Calu3 (cell line): ENCODE results near the genes CCR8 and LYZL4.

GRCh38 chr3:39189591-39189936 lies 2.8 kb downstream of the XIRP1 start:
- PRO-cap, result no peak

DNA sequence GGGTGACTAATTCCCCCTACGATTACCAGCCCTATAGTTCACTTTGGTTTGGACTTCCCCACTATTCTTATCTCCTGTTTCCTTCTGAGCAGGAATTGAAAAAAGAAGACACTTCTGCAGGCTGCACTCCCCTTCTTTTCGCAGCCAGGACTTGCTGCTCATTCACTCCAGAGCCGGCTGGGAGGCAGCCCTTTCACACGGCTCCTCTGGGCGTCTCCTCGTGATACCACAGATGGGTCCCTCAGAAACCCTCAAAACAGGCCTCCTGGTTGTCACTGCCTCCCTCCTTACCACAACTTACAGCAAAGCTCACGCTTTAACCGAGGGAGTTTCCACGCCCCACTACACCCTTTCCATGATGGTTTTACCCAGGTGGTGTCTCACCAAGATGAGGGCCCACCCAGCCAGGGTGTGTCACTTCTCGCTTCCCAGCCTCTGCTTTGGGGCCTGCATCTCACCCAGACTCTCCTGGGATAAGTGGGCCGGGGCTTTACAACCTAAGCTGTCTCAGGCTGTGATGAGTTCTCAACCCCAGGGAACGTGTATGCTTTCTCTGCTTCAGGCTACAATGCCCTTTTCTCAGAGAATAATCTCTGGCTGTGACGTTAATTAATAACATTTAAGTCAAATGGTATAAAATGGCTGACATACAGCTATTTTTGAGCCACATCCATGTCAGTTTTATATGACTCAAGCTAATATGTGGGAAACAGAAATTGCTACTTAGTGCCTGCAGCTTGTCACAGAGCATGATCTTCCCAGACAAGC lies 11.9 kb downstream of the CX3CR1 start:
- PRO-cap, result no peak

DNA sequence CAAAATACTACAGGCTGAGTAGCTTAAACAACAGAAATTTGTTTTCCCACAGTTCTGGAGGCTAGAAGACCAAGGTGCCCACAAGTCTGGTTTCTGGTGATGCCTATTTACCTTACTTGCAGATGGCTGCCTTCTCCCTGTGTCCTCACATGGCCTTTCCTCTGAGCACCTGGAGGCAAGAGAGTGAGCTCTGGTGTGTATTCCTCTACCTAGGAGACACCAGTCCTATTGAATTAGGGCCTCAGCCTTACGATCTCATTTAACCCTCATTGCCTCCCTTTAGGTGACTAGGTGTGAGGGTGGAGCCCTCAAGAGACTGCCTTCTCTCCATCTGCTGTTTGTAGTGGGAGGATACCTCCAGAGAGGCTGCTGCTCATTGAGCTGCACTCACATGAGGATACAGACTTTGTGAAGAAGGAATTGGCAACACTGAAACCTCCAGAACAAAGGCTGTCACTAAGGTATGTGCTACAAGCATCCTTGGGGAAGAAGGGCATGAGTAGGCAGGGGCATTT lies at the start of gene CCR8:
Gene CCR8, plus strand, starts transcription at position 341 of the 515 bp plus-strand sequence.
- PRO-cap, result no peak

- PRO-cap, result no peak
Measured at GRCh38 chr3:39408684-39409295, 2.3 kb downstream of the RPSA start.

GRCh38 chr3:40487312-40487911 lies 10.5 kb downstream of the ZNF619 start:
- PRO-cap, result no peak

- PRO-cap, result no peak
Measured at GRCh38 chr3:40523767-40524020, 1.1 kb upstream of the ZNF621 start.

DNA sequence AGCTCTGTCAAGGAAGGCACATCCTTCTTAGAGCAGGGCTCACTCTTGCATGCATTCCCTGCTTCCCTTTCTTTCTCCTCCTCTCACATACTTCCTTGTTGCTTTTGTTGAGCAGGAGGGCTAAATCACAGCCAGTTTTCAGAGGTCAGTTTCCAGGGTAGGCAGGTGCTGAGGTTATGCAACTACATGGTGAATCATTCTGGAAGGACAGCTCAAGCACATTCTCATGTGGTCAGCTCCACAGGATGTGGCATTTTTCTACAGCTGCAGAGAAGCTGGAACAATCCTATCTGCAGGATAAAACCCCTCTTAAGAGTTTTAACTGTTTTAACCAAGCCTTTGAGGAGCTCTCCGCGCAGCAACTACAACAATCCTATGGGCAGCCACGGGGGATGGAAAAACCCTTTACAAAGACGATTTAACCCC lies 275.7 kb downstream of the ZNF621 start:
- PRO-cap, result unidirectional peak, minus-strand start at position 79 of the sequence

GRCh38 chr3:40847537-40848137 lies 322.9 kb downstream of the ZNF621 start:
- PRO-cap, result no peak

GRCh38 chr3:41230563-41230828 lies 31.2 kb downstream of the CTNNB1 start:
- PRO-cap, result no peak

GRCh38 chr3:41239959-41240389 lies 40.7 kb downstream of the CTNNB1 start:
- PRO-cap, result no peak

DNA sequence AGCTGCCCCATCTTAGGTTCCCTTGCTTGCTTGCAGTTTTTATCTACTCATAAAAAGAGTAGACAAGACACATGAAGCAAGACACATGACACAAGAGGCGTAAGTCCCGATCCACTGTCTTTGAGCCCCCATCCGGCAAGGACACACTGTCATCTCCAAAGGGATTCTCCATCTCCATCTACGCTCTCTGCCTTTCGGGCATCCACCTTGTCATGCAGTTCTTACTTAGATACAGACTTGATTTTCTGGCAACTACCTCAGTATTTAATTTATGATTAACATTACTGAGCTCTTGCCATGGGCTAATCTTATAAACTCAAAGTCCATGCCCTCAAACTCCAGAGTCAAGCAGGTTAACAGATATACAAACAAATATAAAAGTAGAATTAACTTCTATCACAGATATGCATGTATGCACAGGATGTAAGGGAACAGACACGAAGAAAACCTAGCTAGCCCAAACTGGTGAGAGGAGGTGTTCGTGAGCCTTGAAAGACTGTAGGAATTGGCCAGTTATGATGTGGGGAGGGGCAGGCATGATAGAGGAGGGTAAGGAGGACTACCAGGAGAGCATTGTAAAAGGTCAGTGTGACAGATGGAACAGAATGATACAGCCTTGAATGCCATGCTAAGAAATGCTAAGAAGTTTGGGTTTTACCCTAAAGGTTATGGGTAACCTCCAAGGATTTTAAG lies 334.4 kb downstream of the ULK4 start:
- PRO-cap, result no peak

- PRO-cap, result no peak
Measured at GRCh38 chr3:41681271-41682034, 280.4 kb downstream of the ULK4 start.

- PRO-cap, result bidirectional peak, plus-strand start at chr3:42013057, minus-strand start at chr3:42013000
Measured at GRCh38 chr3:42012399-42013307, 50.8 kb upstream of the ULK4 start.

- PRO-cap, result no peak
Measured at GRCh38 chr3:42070926-42071386, 20.2 kb upstream of the TRAK1 start.

GRCh38 chr3:42410422-42410841 lies at the start of gene LYZL4:
TSS of gene LYZL4 (minus strand) at chr3:42410610.
- PRO-cap, result no peak

GRCh38 chr3:42490086-42490900 lies 12.2 kb upstream of the VIPR1 start:
- PRO-cap, result no peak

DNA sequence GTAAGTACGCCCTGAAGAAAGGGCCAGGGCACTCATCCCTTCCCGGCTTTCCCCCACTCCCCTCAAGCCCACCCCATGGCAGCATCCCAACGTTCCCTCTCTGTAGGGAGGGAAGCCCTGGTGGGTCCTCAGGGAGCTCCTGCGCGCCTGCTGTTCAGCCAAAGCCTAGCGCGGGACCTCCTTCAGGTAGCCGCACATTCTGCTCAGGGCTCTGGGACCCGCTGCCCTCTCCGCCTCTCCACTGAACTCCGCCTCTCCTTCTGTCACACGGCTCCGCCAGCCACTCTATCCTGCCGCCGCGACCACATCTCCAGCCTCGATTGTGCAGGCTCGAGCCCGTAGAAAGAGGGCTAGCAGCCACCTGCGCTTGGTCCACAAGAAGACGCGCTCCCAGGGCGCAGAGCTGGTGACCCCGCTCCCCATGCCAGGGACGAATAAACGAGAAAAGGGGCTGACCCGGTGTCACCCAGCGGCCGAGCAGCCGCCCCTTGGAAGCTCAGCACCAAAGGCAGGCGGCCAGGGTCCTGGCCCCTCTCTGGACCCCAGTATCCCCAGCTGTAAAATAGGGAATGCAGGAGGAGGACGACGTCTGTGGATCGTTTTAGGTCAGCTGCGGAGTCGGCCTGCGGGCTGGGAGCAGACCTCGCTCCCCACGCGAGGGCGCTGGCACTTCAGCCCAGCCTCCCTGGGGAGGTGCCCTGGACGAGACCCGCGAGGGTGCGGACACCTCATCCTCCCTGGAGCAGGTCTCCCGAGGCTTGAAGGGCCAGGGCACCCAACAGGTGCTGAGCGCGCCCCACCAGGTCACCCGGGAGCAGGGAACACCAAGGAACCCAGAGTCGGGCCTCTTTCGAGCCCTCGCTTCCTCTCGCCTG lies 1.0 kb upstream of the VIPR1 start:
- PRO-cap, result no peak

DNA sequence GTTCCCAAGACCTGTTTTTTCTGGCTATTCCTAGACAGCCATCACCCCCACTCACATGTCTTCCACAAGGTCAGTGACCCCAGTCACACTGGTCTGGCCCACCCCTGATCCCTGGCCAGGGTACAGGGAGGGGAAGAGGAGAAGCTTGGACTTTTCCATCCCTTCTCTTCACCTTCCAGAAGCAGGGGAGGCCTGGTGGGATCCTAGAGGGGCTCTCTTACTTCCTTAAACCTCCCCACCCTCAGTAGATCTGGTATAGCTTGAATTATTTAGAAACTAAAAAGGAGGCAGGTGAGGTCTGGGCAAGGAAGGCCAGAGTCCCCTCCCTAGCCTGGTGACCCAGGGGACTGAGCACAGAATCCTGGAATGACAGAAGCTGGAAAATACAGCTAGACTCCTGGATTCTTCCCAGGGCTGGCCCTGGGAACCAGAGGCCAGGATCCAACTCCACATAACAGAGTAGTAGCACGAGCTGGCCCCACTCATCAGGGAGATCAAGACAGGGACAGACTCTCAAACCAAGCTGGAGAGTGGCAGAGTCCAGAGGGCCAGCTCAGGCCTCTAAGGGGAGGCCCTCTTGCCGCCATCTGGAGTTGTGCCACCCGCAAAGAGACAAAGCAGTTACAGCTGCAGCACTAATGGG lies 10.6 kb downstream of the VIPR1 start:
- PRO-cap, result no peak

DNA sequence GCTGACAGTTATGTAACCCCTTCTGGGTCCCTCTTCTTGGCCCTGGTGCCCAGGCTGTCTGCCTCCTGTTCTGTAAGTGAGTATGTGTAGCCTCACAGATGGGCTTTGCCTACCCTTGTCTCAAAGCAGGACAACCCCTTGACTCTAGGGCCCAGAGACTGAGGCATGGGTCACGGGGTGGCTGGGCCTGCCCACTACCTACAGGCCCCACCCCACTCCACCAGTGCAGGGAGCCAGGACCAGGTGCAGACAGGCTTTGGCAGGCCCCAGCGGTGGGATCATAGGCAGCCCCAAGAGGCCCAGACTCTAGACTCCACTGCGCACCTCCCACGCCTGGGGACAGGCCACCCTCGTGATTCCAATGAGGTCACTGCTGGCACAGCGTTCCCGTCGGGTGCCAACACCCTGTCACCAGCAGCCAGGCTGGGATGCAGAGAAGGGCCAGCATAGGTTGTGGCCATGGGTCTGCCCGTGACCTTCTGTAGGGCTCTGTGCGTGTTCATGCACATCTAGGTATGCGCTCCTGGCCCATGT lies 12.8 kb downstream of the VIPR1 start:
- PRO-cap, result no peak

DNA sequence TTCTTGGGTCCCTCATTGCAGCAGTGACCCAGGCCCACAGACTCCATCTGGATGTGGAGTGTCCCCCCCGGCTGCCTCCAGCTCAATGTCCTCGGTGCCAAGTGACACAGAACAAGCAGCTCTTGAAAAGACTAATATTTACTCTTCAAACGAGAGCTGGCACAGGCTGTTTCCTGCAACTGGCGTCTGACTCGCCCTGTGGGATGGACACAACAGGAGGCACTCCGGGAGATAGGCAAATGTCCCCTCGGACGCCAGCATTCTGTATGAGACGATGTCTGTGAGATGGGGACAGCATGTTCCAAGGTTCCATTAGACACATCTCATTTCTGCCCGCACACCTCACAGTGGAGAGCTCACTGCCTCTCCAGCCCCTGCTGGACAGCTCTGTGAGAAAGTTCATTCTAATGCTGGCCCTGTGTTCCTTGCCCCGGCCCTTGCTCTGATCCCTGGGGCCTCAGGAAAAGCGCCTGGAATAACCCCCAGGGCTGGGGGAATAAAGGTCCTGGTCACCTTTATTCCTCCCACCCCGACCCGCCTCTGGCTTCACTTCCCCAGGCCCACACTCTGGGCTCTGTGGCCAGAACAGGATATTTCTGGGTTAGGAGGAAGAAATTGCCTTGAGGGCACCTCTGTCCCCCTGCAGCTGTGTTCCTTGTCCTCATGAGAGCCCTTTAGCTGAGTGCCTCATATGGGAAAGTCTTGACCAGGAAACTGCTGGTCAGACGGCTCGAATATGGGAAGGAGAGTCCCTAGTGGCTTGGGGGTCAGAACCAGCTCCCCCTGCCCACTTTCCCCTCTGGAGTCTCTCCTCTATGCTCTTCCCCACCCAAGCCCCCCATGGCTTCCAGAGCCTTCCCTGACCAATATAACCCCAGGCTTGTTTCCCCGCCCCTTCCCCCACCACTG lies 36.7 kb downstream of the SEC22C start:
- PRO-cap, result unidirectional peak, minus-strand start at position 648 of the sequence